ENCODE measurements around a stretch of chr14.

GRCh38 chr14:51029301-51029571, 65.7 kb downstream of the TRIM9 start:
- RRBS: no CpG with 5 or more reads among the region's 5 CpGs

GRCh38 chr14:51328113-51328645, 88.1 kb downstream of the TMX1 start:
- RRBS: no CpG with 5 or more reads among the region's 4 CpGs

- RRBS: no CpG with 5 or more reads among the region's 11 CpGs
These were observed 156.3 kb downstream of the TMX1 start for GRCh38 chr14:51396179-51396826.

DNA sequence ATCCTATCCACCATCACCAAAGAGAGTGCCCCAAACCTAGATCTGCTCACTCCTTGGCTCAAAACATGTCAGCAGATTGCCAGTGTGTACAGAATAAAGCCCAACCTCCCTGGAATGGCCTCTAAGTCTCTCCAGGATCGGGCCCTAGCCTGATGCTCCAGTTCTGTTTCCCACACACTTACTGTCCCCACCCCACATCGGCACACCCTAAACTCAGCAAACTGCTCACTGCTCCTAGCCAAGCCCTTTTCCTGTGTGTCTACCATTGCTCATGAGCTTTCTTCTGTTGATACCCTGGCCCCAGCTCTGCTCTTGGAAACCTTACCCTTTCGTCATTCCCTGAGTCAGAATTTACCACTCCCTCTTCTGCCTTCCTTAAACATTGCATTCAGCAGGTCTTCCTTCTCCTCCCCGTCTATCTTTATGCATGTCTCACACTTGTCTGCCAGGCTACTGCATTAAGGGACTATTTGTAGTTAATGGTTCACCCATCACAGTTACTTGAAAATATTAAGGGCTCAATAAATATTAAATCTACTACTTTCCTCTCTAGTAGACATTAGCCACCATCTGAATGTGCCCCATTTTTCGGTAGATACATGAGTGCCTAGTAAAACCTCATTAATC, 158.9 kb downstream of the TMX1 start:
- RRBS: no CpG with 5 or more reads among the region's 5 CpGs

- RRBS: no CpG with 5 or more reads among the region's 5 CpGs
These were observed 117.1 kb upstream of the FRMD6 start for GRCh38 chr14:51534419-51535137.

DNA sequence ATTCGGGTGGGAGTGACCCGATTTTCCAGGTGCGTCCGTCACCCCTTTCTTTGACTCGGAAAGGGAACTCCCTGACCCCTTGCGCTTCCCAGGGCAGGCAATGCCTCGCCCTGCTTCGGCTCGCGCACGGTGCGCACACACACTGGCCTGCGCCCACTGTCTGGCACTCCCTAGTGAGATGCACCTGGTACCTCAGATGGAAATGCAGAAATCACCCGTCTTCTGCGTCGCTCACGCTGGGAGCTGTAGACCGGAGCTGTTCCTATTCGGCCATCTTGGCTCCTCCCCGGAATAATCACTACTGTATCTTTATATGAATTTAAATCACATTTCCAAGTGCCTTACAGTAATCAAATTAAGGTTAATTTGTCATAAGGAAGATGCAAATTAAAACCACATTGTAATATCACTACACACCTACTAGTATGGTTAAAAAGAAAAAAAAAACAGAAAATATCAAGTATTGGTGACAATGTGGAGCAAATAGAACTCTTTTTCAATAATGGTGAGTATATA, 60.0 kb upstream of the GNG2 start:
- RRBS: no CpG with 5 or more reads among the region's 20 CpGs

- RRBS: no CpG with 5 or more reads among the region's 7 CpGs
These were observed 13.8 kb upstream of the GNG2 start for GRCh38 chr14:51846565-51847111.

- RRBS: no CpG with 5 or more reads among the region's 4 CpGs
These were observed 5.3 kb upstream of the GNG2 start for GRCh38 chr14:51855095-51855454.

DNA sequence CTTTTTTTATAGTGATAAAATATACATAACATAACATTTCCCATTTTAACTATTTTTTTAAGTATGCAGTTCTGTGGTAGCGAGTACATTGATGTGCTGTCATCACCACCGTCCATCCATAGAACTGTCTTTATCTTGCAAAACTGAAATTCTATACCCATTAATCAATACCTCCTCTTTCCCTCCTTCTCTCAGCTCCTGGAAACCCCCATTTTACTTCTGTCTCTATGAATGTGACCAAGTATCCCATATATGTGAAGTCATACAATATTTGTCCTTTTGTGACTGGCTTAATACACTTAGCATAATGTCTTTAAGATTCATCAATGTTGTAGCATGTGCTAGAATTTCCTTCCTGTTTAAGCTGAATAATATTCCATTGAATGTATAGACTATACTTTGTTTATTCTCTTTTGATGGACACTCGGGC, 3.1 kb downstream of the GNG2 start:
- RRBS: no CpG with 5 or more reads among the region's 3 CpGs

DNA sequence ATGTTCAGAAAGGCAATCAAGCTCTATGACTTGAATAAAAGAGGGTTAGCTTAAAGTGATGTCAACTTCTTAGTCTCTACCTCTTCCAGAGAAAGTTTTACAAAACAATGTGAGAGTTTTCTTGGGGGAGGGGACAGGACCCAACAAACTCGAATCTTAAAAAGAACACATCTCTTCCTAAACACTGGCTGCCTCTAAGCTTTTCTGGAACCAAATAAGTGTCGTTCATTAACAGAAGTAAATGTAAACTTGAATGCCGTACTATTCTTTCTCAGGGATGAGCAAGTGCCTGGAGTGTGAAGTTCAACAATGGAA, 23.9 kb downstream of the RTRAF start:
- RRBS: no CpG with 5 or more reads among the region's 3 CpGs

GRCh38 chr14:52063025-52063336, 5.9 kb downstream of the NID2 start:
- RRBS: no CpG with 5 or more reads among the region's 2 CpGs

GRCh38 chr14:52351939-52352520, 37.9 kb downstream of the PTGER2 start:
- RRBS: no CpG with 5 or more reads among the region's 4 CpGs

- RRBS: no CpG with 5 or more reads among the region's 3 CpGs
These were observed 46.7 kb downstream of the PTGER2 start for GRCh38 chr14:52360752-52361212.

GRCh38 chr14:52553810-52554160, 1.1 kb downstream of the GPR137C start:
- RRBS: no CpG with 5 or more reads among the region's 14 CpGs

- RRBS: no CpG with 5 or more reads among the region's 3 CpGs
These were observed 9.8 kb upstream of the GNPNAT1 start for GRCh38 chr14:52801158-52801674.

GRCh38 chr14:53043325-53044053, 92.6 kb upstream of the FERMT2 start:
- RRBS: no CpG with 5 or more reads among the region's 6 CpGs

GRCh38 chr14:53152278-53153133, 617 bp downstream of the DDHD1 start:
- RRBS: 2% methylated on average over 32 of the region's 104 CpGs

GRCh38 chr14:53509434-53509803, 356.3 kb upstream of the DDHD1 start:
- RRBS: no CpG with 5 or more reads among the region's 5 CpGs

GRCh38 chr14:53949680-53950703, 6.6 kb downstream of the BMP4 start:
- RRBS: 89% methylated on average over 4 of the region's 25 CpGs

- RRBS: no CpG with 5 or more reads among the region's 7 CpGs
These were observed 29.8 kb upstream of the CDKN3 start for GRCh38 chr14:54367008-54367498.